ENCODE data around the genes TATDN2 and SLC6A1.

DNA sequence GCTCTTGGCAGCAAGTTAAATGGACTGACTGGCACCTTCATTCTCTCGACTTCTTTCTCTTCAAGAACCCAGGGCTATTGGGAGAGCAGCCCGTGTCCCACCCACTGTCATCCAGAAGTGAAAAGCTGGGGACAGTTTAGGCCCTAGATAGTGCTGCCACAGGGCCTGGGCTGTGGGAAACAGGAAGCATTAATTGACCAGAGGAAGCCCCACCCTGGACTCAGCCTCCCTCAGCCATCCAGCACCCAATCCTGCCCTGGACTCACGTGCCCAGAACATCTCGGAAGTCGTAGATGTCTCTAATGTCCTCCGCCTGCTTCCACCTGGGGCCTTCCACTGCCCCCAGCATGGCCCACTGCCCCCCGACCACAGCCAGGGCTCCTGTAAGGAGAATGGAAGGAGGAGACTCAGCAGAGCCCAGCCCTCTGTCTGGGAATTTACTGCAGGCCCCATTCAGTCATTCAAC is 2.3 kb downstream of the CAMK1 start:
- PRO-cap, result unidirectional peak, minus-strand start at position 119 of the sequence
- RAMPAGE, long total RNA, 2 experiments, result no peak in any of the 2 experiments

DNA sequence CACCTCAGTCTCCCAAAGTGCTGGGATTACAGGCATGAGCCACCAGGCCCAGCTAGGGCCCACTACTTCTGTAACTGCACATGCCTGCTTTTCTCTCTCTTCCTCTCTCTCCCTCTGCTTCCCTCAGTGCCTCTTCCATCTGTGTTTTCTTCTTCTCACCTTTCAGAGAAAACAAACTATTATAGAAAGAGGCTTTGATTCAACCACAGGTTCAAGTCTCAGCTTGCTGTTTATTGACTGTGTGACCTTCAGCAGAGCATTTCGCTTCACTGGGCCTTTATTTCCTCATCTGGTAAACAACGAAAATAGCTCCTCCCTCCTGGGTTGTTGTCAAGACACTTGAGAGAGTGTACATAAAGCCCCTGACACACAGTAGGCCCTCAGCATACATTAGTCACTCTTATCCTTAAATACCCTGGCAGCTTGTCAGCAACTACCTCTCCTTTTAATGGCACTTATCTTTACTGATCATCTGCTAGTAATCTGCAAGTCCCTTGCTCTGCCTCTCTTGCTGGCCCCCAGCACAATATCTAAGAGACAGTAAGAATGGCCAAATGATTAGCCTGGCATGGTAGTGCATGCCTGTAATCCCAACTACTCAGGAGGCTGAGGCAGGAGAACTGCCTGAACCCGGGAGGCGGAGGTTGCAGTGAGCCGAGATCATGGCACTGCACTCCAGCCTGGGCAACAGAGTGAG is 10.0 kb downstream of the TADA3 start:
- PRO-cap, result no peak
- RAMPAGE, long total RNA, 2 experiments, result no peak in any of the 2 experiments

DNA sequence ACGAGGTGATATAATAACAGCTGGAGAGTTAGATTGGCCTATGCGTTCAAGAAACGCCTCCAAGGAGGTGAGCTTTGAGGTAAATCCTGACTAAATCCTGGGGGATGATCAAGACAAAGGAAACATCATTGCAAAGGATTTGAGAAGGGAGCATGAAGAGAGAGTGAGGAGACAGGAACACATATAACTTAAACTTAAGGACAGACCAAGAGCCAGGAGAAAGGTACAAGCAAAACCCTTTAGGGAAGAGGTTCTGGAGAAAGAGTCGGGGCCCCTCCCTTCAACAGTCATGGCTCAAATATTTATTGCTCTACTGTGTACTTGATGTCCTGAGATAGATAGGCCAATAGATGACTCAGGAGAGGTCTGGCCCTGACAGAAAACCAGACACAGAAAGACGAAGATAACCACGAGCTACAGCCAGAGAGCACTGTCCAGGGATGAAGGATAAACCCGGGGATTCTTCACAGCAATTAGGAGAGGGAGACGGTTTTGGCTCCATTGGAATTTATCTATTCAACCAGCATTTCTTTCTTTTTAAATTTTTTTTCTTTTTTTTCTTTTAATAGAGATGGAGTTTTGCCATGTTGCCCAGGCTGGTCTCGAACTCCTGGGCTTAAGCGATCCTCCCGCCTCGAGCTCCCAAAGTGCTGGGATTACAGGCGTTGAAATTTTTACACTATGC is 4.4 kb upstream of the CIDEC start:
- PRO-cap, result no peak
- RAMPAGE, long total RNA, 2 experiments, result no peak in any of the 2 experiments

DNA sequence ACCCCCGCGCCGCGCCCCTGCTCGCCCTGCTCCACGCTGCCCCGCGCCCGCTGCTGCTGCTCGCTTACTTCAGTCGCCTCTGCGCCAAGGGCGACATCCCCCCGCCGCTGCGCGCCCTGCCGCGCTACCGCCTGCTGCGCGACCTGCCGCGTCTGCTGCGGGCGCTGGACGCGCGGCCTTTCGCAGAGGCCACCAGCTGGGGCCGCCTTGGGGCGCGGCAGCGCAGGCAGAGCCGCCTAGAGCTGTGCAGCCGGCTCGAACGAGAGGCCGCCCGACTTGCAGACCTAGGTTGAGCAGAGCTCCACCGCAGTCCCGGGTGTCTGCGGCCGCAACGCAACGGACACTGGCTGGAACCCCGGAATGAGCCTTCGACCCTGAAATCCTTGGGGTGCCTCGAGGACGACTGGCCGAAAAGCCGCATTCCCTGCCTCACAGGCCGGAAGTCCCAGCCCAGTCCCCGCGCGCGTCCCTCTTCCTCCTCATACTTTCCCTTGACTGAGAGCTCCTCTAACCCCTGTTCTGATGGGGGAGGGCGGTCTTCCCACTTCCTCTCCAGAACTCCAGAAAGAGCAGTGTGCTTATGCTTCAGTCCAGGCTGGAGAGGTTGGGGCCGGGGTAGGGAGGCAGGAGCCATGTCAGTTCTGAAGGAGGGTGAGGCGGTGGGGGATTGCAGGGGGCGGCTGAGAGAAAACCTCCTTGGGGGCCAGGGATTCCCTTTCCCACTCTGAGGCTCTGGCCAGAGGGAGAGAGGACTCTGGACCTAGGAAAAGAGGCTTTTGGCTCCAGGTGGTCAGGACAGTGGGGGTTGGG is 1.2 kb upstream of the IL17RC start:
- PRO-cap, result bidirectional peak, plus-strand start at position 588 of the sequence, minus-strand start at position 483 of the sequence
- RAMPAGE, long total RNA, 2 experiments, result no peak in any of the 2 experiments

DNA sequence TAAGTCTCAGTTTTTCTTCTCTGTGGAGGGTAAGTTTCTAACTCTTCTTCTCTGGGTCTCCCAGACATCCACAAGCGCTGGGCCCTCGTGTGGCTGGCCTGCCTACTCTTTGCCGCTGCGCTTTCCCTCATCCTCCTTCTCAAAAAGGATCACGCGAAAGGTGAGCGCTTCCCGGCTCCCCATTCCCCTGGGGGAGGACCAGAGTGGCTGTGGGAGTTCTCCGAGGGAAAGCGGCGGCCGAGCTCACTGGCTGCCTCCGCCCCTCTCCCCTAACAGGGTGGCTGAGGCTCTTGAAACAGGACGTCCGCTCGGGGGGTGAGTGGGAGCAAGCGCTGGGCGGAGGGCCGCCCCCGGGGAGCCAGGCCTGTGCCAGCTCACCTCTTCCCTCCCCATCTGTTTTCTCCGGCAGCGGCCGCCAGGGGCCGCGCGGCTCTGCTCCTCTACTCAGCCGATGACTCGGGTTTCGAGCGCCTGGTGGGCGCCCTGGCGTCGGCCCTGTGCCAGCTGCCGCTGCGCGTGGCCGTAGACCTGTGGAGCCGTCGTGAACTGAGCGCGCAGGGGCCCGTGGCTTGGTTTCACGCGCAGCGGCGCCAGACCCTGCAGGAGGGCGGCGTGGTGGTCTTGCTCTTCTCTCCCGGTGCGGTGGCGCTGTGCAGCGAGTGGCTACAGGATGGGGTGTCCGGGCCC is 947 bp upstream of the CRELD1 start:
- PRO-cap, result bidirectional peak, plus-strand start at position 332 of the sequence, minus-strand start at position 269 of the sequence; bidirectional peak, plus-strand start at position 447 of the sequence, minus-strand start at position 395 of the sequence
- RAMPAGE, long total RNA, 2 experiments, result no peak in any of the 2 experiments

- PRO-cap, result no peak
- RAMPAGE, long total RNA, 2 experiments, result no peak in any of the 2 experiments
These were observed 9.6 kb downstream of the EMC3 start for GRCh38 chr3:9976852-9977557.

GRCh38 chr3:10205398-10206267 is 40.9 kb downstream of the IRAK2 start:
- PRO-cap, result no peak
- RAMPAGE, long total RNA, 2 experiments, result no peak in any of the 2 experiments

GRCh38 chr3:10248038-10248305 is 287 bp upstream of the TATDN2 start:
- PRO-cap, result bidirectional peak, plus-strand start at chr3:10248474, minus-strand start at chr3:10248257
- RAMPAGE, long total RNA, 2 experiments, result no peak in any of the 2 experiments

GRCh38 chr3:10248415-10249291 is at the start of gene TATDN2:
Gene TATDN2, plus strand, starts transcription at chr3:10248459.
- PRO-cap, result bidirectional peak, plus-strand start at chr3:10248474, minus-strand start at chr3:10248257
- RAMPAGE, long total RNA, 2 experiments, result no peak in any of the 2 experiments

DNA sequence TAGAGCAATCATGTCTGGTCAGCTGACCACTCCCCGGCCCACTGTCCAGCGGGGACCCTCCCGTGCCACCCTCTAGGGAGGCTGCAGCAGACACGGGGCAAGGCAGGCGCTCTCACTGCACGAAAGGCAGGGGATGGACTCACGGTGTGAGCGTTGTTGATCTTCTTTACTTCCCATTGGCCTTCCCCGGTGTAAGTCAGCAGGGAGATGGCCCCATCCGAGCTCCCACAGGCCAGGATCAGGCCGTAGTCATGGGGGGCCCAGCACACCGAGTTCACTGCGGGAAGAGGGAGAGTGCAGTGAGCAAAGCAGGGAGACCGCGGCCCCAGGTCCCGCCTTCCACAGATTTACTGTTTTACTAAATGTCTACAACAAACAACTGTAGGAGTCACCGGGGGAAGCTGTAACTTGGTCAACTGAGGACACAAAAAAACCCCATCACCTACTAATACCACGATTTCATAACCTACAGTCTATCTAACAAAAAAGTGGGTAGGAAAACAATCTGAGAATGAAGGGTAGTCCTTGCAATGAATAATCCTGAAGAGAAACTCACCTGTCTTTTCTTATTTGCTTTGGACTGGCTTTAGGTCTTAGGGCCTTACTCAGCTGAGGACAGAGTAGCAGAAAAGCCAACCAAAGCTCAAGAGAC is 9.0 kb downstream of the SEC13 start:
- PRO-cap, result no peak
- RAMPAGE, long total RNA, 2 experiments, result no peak in any of the 2 experiments

GRCh38 chr3:10495052-10495403 is 10.4 kb downstream of the ATP2B2 start:
- PRO-cap, result no peak
- RAMPAGE, long total RNA, 2 experiments, result no peak in any of the 2 experiments

DNA sequence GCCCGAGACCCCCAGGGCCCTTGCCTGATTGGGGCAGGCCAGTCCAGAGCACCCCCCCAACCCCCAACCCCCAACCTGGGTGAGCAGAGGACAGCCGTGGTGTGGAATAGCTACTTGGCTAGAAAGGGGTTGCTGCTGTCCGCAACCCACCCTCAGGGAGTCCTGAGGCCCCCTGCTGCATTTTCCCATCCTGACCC is 976 bp downstream of the ATP2B2 start:
- PRO-cap, result no peak
- RAMPAGE, long total RNA, 2 experiments, result no peak in any of the 2 experiments

GRCh38 chr3:10508438-10509037 is 3.2 kb upstream of the ATP2B2 start:
- PRO-cap, result no peak
- RAMPAGE, long total RNA, 2 experiments, result no peak in any of the 2 experiments

DNA sequence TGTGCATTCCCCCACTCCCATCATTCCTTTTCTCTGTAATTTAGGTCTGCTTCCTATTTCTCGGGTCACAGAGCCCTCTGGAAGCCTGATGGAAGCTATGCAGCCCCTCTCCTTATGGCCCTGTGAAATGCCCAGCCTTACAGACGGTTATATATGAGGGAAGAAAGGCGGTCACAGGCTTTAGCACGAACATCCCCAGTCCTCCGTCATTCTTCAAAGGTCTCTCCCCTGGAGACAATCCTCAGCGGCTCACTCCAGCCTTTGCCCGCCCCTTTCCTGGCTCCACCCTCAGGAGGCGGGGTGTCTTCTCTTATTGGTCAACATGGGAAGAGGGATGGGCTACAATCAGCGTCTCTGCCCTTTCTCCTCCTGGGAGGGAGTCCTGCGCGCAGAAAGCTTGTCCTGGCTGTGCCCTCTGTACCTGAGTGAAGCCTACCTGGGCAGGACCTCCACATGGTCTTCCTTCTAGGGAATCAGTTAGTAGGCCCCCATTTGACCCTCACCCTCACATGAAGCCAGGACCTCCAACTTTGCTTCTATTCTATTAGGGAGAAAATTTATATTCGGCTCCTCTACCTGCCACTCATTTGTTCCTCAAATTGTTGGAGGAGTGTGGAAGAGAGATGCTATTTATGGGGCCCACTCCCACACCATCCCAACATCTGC is 113.0 kb upstream of the SLC6A11 start:
- PRO-cap, result no peak
- RAMPAGE, long total RNA, 2 experiments, result no peak in any of the 2 experiments

- PRO-cap, result no peak
- RAMPAGE, long total RNA, 2 experiments, result no peak in any of the 2 experiments
These were observed 108.5 kb upstream of the SLC6A11 start for GRCh38 chr3:10707654-10707866.

- PRO-cap, result no peak
- RAMPAGE, long total RNA, 2 experiments, result no peak in any of the 2 experiments
These were observed 77.3 kb upstream of the SLC6A11 start for GRCh38 chr3:10738544-10739340.

DNA sequence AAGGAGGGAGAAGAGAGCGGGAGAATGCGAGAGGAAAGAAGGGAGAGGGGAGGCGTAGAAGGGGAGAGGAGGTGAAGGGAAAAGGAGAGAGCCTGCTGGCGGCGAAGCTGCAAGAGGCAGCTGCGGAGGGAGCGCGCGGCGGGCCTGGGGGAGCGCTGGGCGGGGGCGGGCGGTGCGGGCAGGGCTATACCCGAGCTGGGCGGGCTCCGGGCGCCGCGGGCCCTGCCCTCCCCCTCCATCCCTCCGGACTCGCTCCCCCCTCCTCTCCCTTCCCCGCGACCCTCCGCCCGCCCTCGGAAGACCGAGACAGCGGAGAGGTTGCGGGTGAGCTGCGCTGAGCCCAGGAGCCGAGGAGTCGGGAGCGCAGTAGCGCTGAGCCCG is at the start of gene SLC6A1:
Gene SLC6A1 (plus strand): TSS at position 290 of the 381 bp plus-strand sequence.
- PRO-cap, result no peak
- RAMPAGE, long total RNA, 2 experiments, result no peak in any of the 2 experiments

GRCh38 chr3:11290097-11290398 is 17.9 kb downstream of the ATG7 start:
- PRO-cap, result no peak
- RAMPAGE, long total RNA, 2 experiments, result no peak in any of the 2 experiments

GRCh38 chr3:11386276-11386794 is 114.1 kb downstream of the ATG7 start:
- PRO-cap, result no peak
- RAMPAGE, long total RNA, 2 experiments, result no peak in any of the 2 experiments

DNA sequence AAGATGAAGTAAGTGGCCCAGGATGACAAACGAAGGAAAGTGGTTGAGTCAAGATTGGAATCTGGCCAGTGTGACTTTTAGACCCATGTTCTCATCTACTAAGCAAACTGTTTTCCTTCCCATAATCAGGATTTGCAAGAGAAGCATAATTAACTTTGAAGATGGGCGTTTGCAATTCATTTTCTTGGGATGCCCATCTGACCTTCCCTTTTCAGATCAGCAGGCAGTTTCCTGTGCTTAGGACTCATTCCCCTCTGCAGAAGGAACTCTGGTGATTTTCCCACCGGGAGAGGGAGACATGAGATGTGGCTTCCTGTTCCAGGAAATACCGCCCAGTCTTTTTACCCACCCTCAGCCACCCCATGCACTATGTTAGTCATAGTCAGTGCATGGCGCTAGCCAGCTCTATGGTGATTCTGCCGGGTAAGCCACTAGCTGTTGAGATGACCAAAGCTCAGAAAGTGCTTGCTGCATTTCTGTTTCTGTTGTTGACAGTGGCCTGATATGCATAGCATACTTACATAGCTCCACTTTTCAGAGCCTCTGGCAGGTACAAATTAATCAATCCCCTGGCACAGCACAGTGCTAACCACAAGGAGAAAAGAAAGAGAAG is 129.4 kb downstream of the VGLL4 start:
- PRO-cap, result no peak
- RAMPAGE, long total RNA, 2 experiments, result no peak in any of the 2 experiments

Data from breast epithelium (tissue), 2 donors.